Upper lobe of left lung (tissue), 5 donors: ENCODE results near the genes ALKBH5, TBC1D28, FBXW10 and PRPSAP2.

DNA sequence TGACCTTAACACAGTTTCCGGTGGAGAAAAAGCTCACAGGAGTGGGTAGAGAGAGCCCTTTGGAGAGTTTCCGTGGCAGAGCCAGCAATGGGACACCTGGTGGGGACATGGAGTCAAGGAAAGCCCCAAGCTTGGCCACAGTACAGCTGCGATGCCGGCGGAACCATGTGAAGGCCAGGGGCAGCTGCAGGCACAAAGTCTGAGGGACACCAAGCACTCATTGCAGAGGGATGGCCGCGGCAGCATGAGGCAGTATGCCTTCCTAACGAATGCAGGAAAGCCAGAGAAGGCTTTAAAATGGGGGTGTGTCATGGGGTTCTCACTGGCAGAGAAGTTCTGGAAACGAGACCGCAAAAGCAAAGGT is 7.3 kb downstream of the FLCN start:
- PRO-cap, 2 experiments = no peak in any of the 2 experiments
- RAMPAGE, long total RNA, 4 experiments = no peak in any of the 4 experiments

DNA sequence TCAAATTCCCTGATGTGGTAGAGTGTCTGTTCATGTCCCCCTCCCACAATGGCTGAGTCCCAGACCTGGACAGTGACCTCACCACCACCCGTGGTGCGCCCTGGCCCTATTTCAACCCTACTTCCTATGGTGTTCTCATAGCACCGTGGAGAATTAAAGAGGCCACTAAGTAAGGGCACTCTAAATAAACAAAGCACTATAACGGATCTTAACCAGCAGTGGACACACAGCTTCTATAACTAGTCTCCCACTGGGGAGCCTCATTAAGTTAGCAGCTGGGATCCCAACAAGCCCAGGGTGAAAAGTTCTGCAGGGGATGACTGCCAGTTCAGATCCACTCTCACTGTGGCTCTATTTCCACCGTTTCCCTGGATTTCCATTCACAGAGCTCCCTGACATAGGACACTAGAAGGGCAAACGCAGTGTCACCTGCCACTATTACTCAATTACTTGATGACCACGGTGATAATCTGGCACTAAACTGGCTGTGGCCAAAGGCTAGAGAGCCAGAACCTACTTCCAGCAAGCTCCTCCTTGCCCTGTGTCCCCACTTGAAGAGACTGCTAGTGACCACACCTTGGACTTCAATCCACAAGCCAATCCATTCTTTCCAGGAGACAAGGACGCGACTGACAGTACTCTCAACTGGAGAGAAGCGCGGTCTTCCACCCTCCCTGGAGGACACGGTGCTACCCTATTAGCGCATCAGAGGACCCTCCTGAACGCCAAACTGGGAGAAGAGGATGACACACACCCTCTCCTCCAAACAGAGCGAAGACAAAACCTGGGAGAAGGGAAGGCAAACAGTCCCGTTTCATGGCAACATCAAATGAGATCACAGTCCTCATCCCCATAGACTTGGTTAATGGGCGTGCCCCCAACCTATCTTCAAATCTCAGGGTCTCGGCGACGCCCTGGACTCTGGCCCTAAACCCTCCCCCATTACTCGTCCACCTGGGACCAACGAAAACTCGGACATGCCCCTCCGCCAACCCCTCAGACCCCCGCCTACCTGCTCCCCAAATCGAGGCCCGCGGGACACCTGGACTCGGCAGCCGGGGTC is 737 bp downstream of the FLCN start:
- PRO-cap, 2 experiments = peak in 2 of 2 experiments; most common plus-strand start position 201 of the sequence (in 1)
- RAMPAGE, long total RNA, 4 experiments = no peak in any of the 4 experiments

- PRO-cap, 2 experiments = no peak in any of the 2 experiments
- RAMPAGE, long total RNA, 4 experiments = no peak in any of the 4 experiments
Measured at GRCh38 chr17:17387981-17388487, 84.9 kb downstream of the NT5M start.

DNA sequence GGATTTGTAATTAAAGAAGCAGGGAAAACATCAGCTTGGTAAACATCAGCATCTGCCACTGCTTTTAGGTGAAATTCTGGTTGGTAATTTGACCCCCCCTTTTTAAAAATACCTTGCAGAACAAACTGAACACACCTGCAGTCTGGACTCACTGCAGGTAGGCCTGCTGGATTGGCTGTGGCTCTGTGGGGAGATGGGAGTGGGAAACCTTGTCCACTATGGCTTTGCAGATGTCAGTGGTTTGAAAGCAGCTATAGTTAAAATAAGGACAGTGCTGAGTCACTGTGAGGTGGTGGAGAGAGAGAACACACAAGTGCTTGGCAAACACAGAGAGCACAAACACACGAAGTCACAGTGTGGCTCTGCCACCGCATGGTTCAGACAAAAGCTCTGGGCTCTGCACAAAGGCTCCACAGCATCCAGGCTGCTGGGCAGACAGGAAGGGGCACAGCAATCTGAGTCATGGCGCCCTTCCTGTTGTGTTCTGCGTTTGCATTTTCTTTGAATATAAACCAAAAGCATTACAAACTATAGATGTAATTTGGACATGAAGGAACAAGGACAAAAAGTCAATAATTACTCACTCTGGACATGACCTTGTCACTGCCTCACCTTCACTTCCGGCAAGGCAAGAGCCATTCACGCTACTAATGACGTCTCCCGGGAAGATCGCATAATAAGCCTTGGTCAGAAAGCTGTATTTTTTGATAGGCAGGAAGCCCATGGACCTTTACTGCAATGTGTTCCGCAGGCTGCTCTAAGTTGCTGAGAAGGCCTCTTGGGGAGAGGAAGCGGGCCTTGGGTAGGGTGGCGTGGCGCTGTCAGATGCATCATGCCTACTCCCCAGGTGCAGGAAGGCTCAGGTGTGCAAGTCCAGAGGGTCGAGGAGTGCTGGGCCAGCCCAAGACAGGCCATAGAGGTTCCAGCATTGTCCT is 60.2 kb upstream of the MED9 start:
- PRO-cap, 2 experiments = peak in 1 of 2 experiments; most common plus-strand start position 282 of the sequence (in 1)
- RAMPAGE, long total RNA, 4 experiments = no peak in any of the 4 experiments

DNA sequence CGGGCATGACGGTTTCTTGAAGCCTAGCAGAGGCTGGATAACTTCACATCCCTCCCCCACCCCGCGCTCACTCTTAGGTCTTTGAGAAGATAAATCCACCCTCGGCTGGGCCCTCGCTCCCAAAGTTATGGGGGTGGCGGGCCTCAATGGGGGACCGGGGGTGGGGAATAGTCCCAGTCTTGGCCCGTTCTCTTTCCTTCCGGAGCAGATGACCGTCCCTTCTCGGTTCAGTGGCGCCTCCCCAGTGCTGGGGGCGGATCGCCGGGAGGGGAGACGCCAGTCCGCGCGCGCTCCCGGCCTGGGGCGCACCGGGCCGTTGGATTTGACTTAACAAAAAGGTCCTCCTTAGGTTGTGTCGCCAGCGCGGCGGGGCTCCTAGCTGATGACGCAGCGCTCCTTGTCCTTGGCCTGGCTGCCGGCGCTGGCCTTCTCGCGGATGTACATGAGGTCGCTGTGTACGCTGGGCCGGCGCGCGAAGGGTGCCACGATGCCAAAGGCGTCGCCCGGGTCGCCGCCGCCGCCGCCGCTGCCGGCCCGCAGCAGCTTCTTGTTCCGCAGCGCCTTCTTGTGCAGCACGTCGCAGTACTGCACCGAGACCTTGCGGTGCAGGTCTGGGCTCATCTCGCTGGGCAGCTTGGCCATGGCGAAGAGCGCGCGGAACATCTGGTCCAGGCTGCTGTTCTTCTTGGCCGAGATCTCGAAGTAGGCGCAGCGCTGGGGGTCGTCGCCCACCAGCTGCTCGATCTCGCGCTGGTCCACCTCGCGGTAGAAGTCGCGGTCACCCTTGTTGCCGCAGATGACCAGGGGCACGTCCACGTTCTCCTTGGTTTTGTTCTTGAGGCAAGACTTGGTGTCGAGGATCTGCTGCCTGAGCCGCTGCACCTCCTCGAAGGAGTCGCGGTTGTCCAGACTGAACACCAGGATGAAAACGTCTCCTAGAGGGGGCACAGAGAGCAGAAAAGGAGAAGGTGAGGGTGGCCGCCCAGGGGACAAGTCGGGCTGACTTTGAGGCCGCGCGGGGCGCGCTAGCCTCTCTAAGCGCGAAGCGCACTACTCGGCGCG is 1.1 kb downstream of the RASD1 start:
- PRO-cap, 2 experiments = peak in 2 of 2 experiments; most common plus-strand start position 256 of the sequence (in 1); most common minus-strand start position 69 of the sequence (in 1)
- RAMPAGE, long total RNA, 4 experiments = no peak in any of the 4 experiments

GRCh38 chr17:17751228-17752108 is 70.2 kb downstream of the RAI1 start:
- PRO-cap, 2 experiments = no peak in any of the 2 experiments
- RAMPAGE, long total RNA, 4 experiments = start-site peak on the plus strand in 1 of 4 experiments, at chr17:17751421-17751461 at its widest, 5 reads per replicate

DNA sequence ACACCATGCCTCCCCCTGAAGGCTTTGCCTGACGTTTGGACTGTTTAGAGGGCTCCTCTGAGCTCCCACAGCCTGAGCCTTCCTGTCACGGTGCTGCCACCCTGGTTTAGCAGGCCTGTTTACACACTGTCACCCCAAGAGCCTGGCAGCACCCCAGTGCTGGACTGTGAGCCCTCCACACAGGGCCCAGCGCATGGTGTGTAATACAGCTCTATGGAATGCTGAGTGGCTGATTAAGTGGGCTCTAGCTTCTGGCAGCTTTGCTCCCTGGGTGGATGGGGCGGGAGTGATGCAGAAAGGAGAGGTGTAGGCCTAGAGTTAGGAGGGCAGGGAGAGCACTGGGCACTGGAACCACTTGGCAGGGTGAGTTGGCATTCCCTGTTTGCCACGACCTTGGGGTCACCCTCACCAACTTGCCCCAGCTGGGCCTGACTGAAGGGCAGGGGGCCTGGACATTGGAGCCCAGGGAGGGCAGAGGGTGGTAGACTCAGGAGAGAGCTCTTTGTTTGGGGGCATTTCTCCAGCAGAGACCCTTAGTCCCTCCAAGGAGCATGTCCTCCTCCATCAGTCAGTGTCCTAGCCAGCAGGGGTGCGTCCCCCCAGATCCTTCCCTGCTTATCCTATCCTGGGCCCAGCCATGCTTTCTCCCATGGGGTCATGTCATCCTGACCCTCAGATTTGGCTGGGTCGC is 73.9 kb downstream of the RAI1 start:
- PRO-cap, 2 experiments = no peak in any of the 2 experiments
- RAMPAGE, long total RNA, 4 experiments = no peak in any of the 4 experiments

GRCh38 chr17:17784066-17785109 is 52.4 kb downstream of the SREBF1 start:
- PRO-cap, 2 experiments = no peak in any of the 2 experiments
- RAMPAGE, long total RNA, 4 experiments = no peak in any of the 4 experiments

DNA sequence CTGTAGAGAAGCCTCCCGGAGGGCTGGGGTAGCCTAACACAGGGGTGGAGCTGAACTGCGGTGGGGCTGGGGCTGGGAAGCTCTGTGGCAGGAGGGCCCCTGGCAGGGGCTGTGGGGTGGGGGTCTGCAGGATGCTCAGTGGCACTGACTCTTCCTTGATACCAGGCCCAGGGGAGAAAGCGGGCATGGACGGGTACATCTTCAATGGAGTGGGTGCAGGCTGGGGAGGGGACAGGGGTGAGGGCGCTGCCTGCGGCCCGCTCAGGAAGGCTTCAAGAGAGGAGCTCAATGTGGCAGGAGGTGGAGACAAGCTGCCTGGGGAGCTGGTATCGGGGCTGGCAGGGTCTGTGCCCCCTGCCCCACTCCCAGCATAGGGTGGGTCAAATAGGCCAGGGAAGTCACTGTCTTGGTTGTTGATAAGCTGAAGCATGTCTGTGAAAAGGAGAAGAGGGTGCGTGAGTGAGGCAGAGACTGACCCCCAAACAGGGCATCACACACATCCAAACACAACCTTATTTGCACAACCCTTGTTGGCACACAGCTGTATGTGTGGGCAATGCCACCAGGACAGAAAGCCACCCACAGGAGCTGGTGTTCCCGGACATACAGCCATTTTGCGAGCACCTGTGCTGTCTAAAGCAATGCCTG is 16.6 kb downstream of the SREBF1 start:
- PRO-cap, 2 experiments = no peak in any of the 2 experiments
- RAMPAGE, long total RNA, 4 experiments = no peak in any of the 4 experiments

- PRO-cap, 2 experiments = no peak in any of the 2 experiments
- RAMPAGE, long total RNA, 4 experiments = start-site peak on the minus strand in 2 of 4 experiments, at chr17:17943848-17944246 at its widest, 10 to 15 reads per replicate
Measured at GRCh38 chr17:17943603-17944284, 28.5 kb downstream of the TOM1L2 start.

DNA sequence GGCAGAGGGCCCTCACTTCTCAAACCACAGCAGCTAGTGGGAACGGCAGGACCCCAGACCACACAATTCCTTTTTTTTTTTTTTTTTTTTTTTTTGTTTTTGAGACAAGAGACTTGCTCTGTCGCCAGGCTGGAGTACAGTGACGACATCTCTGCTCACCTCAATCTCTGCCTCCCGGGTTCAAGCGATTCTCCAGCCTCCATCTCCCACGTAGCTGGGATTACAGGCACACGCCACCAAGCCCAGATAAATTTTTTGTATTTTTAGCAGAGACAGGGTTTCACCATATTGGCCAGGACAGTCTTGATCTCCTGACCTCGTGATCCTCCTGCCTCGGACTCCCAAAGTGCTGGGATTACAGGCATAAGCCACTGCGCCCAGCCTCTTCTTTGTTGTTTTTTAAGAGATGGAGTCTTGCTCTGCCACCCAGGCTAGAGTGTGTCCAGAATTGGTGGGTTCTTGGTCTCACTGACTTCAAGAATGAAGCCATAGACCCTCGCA is 16.9 kb downstream of the TOM1L2 start:
- PRO-cap, 2 experiments = no peak in any of the 2 experiments
- RAMPAGE, long total RNA, 4 experiments = start-site peak on the minus strand in 1 of 4 experiments, centred at position 134 of the sequence, 9 reads per replicate

DNA sequence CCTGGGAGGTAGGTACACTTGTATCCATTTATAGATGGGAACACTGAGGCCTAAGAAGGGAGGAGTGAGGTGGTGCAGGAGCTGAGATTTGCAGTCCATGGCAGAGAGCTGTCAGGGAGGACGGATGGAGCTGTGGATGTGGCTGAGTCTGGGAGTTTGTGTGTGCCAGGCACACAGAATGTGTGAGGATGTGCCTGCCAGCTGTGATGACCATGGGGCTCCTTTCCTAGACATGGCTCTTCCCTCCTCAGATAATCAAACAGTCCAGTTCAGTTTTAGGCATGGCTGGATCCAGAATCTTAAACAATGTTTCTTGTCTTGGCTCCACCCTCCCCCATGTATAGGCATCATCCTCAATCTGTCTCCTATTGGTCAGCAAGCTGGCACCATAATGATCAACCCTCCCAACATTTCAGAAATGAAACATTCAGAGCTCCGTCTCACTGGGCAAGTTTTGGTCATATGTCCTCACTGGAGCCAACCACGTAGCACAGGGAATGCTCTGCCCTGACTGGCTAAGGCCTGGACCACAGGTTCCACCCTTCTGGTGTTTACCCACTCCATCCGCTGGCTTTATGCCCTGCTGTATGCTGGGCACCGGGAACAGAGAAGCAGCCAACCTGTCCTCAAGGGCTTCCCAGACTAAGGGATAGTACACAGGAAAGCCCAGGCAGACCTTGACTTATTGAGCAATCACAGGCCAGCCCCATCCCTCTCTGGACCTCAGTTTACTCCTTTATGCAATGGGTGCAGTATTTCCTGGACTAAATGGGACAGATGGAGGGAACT is 20.4 kb downstream of the MYO15A start:
- PRO-cap, 2 experiments = no peak in any of the 2 experiments
- RAMPAGE, long total RNA, 4 experiments = no peak in any of the 4 experiments

GRCh38 chr17:18181266-18181860 is 2.3 kb upstream of the ALKBH5 start:
- PRO-cap, 2 experiments = no peak in any of the 2 experiments
- RAMPAGE, long total RNA, 4 experiments = no peak in any of the 4 experiments

GRCh38 chr17:18183556-18184167 is at the start of gene ALKBH5:
ALKBH5 (plus strand) TSS chr17:18183828.
- PRO-cap, 2 experiments = peak in 2 of 2 experiments; most common plus-strand start chr17:18183828 (in 1); most common minus-strand start chr17:18183750 (in 1)
- RAMPAGE, long total RNA, 4 experiments = start-site peak on the plus strand in 3 of 4 experiments, at chr17:18183819-18183931 at its widest, 30 to 193 reads per replicate

GRCh38 chr17:18250377-18250998 is 8.1 kb downstream of the FLII start:
- PRO-cap, 2 experiments = no peak in any of the 2 experiments
- RAMPAGE, long total RNA, 4 experiments = no peak in any of the 4 experiments

GRCh38 chr17:18362399-18363094 is 803 bp downstream of the SHMT1 start:
- PRO-cap, 2 experiments = peak in 1 of 2 experiments; most common plus-strand start chr17:18362840 (in 1)
- RAMPAGE, long total RNA, 4 experiments = no peak in any of the 4 experiments

GRCh38 chr17:18410686-18411205 is 33.2 kb downstream of the EVPLL start:
- PRO-cap, 2 experiments = no peak in any of the 2 experiments
- RAMPAGE, long total RNA, 4 experiments = no peak in any of the 4 experiments

DNA sequence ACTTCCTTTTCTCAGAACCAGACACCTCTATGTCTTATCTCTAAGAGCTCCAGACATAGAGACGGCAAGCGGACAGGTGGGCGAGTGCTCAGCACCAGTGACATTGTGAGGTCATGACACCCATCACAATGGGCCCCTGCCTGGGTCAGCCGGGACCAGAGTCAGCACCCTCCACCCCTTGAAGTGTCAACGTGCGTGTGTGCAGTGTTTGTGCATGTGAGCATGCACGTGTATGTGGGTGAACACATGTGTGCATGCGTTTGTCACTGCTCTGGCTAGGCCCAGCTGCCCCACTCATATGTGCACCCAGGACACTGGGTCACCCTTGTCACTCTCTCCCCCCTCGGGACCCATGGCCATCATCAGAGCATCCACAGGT is at the start of gene TBC1D28:
TBC1D28 (minus strand) TSS at position 63 of the 379 bp plus-strand sequence.
- PRO-cap, 2 experiments = no peak in any of the 2 experiments
- RAMPAGE, long total RNA, 4 experiments = no peak in any of the 4 experiments

DNA sequence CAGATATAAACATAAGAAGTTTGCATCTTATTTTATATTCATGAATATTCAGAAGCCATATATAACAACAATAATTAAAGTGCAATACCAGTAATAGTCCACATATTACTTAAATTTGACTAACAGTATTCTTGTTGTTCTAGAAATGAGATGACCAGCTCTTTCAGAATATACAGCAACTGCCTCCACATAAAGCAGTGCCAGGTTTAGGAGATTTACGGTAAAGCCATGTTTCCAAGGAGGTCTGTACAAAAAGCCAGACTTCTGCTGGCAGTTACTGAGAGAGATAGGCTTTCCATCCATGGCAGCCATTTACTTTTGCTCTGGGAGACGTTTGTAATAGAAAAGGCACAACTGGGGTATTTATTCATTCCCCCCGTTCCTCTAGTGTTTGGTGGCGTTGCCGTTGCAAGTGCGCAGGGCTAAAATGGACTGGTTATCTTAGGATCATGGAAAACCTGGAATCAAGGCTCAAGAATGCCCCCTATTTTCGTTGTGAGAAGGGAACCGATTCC is at the start of gene FBXW10:
FBXW10 (plus strand) TSS at position 259 of the 515 bp plus-strand sequence.
- PRO-cap, 2 experiments = no peak in any of the 2 experiments
- RAMPAGE, long total RNA, 4 experiments = no peak in any of the 4 experiments

DNA sequence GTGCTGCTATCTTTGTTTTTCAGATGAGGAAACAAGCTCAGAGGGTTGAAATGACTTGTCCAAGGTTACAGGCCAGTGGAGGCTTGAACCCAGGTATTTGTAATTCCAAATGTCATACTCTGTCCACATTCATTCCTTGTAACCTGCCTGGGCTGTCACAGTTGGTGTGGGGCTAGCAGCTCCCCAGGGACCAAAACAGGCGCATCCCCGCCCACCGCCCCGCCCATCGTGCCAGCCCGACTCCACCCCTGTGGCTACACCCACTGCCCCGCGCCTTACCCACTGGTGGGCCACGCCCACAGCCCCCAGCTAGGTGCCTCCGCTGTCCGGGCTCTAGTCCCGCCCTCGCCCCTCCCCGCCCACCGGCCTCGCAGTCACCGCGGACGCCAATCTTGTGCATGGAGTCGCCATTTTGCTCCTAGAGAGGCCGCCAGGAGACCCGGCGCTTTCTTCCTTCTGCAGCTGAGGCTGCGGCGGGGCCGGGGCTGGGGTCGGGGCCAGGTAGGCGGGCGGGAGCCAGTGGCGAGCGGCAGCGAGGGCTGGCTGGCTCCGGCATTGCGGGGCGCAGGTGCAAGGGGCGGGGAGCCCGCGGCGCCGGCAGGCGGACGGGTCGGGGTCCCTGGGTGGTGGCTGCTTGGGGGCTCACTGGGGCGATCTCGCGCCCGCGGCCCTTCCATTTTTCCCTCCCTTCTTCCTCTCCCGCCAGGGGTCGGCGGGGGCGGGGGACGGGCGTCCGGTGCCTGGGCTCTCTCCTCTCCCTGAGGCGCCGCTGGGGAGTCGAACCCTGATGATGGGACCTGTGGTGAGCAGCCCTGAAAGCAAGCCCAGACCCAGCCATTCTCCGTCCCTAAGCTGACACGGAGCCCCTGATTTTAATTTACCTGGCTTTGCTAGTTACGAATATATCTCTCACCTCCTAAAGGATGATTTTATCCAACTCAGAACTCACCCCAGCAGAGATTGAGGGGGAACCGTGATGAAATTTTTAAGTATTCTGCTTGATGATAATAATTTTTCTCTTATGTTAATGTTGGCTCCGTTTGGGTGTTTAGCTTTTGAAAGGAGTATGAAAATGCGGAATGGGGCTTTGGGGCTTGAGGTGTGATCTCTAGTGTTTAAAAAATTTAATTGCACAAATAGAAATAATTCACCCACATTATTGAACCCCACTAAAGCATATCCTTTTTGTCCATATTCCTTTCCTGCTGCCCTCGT is at the start of gene PRPSAP2:
PRPSAP2 (plus strand) TSS at position 371 of the 1,215 bp plus-strand sequence.
- PRO-cap, 2 experiments = peak in 2 of 2 experiments; most common plus-strand start position 336 of the sequence (in 1); most common minus-strand start position 197 of the sequence (in 1)
- RAMPAGE, long total RNA, 4 experiments = start-site peak on the plus strand in 4 of 4 experiments, centred at positions 377 to 398 of the sequence, 32 to 120 reads per replicate